ENCODE measurements around the genes GUCY2D, ALOXE3 and HES7.

- RRBS, result no CpG with 5 or more reads among the region's 59 CpGs
Observed at GRCh38 chr17:7851193-7852223, 3.4 kb upstream of the TMEM88 start.

DNA sequence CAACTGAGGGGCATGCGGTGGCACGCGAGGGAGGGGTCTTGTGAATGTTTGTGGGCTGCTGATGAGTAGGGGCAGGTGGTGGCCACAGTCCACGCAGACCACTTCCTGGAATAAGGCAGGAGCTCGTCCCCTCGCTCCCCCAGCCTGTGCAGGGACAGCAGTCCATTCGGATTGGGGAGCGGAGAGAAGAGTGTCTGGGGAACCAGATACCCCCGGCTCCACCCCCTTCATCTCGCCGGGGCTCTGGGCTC is 2.9 kb upstream of the CHD3 start:
- RRBS, result no CpG with 5 or more reads among the region's 11 CpGs

DNA sequence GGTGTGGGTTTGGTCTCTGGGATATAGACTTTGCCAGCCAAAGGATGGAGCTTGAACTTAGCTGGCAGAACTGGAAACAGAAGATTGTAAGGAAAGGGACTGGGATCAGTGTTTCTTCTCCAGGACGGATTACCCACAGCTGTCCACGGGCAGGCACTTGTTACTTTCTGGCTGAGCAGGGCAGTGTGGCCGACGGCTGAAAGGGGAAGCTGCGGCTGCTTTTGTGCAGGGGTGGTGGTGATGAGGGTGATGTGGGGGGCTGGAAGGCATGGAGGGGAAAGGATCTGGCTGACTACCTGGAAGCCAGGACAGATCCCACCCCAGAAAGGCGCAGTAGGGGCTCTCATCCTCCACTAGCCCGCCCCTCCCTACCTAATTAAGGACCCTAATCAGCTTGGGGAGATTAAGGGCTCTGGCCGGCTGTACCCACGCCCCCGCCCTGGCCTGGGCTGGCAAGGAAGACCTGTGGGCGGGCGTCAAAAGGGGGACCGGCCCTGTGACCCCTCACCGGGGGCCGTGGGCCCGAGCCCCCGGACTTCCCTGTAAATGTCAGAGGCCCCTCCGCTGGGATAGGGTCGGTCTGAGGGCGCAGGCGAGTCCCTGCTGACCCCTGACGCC is at the start of gene GUCY2D:
GUCY2D (plus strand) TSS at position 423 of the 618 bp plus-strand sequence.
- RRBS, result 19% methylated on average over 6 of the region's 22 CpGs

DNA sequence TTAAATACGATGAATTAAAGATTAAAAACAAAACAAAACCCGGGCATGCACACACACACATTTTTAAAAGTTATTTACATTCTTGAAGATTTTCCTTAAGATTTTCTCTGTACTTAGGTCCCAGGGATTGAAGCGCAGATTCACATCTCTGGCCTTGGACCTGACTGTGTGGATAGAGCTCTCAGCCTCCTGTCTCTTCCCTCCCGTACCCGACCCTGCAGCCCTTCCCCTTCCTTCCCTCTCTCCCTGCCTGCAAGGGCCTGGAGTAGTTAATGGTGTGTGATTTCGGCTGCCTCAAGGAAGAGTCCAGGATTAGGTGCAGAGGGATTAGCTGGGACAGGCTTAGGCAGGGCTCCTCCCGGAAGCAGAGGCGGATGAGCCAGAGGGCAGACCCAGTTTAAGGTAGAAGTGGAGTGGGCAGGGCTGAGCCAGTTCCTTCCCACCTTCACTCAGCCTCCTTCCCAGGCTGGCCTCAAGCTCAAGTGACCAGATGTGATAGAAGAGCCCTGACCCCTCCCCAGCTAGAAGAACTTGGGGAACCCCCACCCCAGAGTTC is 16.7 kb downstream of the GUCY2D start:
- RRBS, result 46% methylated on average over 2 of the region's 8 CpGs

- RRBS, result 1% methylated on average over 17 of the region's 38 CpGs
Observed at GRCh38 chr17:8079848-8080206, 7.7 kb downstream of the ALOX12B start.

DNA sequence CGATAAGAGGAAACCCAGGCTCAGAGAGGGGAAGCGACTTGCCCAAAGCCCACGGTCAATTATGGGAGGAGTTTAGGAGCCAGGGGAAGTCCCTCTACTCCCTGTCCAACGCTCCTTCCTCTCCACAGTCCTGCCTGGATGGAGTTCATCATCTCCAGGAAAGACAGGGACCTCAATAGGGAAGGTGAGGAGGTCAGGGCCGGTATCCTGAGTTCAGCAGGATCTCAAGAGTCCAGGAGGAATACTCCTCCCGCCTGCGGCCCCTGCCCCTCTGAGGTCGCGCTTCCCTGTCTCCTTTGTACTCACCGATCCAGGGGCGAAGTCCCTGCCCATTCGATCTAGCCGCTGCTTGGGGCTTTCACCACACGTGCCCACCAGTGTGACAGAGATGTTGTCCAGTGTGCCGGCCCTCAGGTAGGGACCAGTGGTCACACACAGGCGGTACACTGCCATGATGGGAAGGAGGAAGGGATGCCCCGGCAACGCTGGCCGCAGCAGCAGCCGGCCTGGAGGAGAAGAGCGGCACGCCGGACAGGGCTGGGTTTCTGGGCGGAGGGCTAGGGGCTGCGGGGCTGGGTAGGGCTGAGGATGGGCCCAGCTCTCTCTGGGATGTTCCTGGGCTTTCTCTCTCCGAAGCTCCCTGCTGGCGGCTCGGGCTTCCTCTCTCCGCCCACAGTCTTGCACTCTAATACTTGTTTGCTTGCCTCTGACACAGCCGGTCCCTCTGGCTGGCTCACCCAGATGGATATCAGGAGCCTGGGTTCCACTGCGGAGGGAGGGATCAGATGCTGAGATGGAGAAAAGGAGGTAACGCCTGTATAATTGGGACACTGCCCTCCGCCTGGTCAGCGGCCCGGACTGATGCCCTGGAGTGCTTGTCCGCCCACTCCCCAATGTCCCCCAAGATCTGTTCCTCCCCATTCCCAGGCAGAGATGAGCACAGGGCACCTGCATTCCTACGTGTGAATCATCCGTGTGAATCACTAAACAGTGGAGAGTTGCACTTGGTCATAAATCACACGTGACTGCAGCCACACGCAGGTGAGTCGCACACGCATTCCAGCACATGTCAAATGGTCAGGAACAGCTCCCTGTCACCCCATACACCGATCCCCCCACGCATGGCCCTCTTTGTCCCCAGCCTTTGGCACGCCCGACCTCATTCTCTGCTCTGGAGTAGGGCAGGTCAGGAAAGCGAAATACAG is at the start of gene ALOXE3:
ALOXE3 (minus strand) TSS at position 977 of the 1,205 bp plus-strand sequence.
- RRBS, result 5% methylated on average over 2 of the region's 47 CpGs

DNA sequence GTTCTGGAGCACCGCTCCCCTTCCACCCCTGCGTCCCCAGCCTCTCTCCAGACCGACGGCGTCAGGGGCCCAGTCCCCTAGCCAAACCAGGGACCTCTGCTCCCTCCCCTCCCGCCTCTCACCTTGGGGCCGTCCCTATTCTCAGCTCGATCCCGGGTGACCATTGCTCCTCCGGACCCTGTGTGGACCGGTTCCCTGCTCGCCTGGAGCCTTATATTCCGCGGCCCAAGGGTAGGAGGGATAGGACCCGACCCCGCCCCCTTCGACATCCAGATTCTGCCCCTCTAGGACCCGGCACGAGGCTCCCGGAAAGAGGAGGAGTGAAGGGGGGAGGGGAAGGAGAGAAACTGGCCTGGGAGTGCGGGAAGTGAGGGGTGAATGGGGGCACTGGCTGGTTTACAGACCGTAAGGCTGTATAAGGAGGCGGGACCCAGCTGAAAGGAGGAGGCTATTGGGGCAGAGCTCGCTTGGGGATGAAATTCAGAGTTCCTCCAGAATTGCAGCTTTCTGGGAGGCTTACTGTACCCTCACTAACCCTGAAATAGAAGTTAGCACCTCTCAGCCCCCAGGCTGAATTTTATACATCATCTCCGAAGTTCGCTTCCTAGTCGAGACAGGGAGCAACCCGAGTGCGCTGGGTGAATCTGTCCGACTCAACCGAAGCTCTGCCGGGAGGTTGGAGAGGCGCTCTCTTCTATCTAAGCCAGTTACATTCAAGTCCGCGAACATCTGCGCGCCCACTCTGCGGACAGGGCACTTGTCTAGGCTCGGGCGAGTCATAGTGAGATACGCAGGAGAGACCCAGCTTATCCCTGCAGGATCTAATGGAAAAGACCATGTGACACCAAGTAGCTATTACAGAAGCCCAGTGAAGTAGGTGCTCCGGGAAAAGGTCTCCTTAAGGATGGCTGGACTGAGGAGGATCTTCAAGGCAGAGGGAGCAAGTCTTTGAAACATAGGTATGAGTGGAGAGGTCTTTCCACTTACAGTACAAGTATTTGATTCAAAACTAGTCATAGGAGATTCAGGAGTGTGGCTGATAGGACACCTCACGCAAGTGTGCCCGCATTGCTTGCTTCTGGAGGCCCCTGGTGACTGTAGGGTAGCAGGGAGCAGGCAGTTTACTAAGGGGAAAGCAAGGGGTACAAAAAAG is at the start of gene HES7:
HES7 (minus strand) TSS at position 186 of the 1,153 bp plus-strand sequence.
- RRBS, result no CpG with 5 or more reads among the region's 44 CpGs

GRCh38 chr17:8125990-8127176 is 2.5 kb upstream of the HES7 start:
- RRBS, result 1% methylated on average over 27 of the region's 78 CpGs

DNA sequence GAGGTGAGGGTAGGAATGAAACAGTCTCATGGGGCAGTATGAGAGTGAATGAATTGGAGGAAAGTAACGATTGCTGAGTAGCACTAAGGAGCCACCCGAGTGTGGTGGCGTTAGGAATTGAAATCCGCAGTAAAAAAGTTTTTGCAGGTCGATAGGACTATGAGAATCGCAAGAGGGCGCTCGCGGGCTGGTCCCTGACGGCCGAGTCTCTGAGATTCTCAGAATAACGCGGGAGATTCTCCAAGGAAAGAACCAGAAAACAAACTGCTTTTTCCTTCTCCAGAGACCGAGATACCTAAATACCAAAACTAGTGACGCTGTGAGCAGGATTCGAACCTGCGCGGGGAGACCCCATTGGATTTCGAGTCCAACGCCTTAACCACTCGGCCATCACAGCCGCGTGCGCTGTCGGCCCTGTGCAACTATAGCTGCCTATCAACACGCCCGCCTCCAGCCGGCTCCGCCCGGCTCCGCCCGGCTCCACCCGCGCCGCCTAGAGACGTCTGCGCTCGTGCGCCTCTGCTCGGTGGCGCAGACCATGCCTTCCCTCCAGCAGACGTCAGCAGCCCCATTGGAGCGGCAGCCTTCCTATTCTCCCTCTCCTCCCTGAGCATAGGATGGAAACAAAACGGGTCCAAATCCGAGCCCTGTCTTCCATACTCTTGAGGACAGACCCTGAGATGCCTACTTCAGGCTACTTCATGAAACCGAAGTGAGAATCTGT is 13.5 kb downstream of the PER1 start:
- RRBS, result no CpG with 5 or more reads among the region's 46 CpGs

GRCh38 chr17:8145036-8145470 is 7.2 kb downstream of the PER1 start:
- RRBS, result no CpG with 5 or more reads among the region's 8 CpGs

DNA sequence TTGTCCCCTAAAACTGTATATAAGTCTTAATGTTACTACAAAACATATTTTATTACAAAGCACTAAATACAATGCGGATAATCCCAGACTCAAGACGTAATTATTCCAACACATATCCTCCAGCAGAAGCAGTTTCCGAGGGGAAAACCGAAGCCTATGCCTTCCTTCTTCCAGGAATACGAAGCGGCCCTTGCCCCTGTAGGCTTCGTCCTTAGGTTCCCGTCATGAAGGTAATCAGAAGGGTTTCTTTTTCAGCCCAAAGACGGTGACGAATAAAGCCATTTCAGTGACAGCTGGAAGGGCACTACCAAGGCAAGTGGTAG is 2.2 kb downstream of the TMEM107 start:
- RRBS, result no CpG with 5 or more reads among the region's 10 CpGs

DNA sequence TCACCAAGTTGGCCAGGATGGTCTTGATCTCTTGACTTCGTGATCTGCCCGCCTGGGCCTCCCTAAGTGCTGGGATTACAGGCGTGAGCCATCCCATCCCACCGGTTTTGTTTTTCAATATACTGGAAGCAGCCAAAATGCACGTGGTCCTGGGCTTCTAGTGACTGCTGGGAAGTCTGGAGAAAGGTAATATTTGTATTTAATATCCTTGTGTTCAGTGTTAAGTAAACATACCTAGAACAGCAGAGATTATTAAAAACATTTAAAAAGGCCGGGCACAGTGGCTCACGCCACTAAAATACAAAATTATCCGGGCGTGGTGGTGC is 9.7 kb upstream of the AURKB start:
- RRBS, result no CpG with 5 or more reads among the region's 9 CpGs

DNA sequence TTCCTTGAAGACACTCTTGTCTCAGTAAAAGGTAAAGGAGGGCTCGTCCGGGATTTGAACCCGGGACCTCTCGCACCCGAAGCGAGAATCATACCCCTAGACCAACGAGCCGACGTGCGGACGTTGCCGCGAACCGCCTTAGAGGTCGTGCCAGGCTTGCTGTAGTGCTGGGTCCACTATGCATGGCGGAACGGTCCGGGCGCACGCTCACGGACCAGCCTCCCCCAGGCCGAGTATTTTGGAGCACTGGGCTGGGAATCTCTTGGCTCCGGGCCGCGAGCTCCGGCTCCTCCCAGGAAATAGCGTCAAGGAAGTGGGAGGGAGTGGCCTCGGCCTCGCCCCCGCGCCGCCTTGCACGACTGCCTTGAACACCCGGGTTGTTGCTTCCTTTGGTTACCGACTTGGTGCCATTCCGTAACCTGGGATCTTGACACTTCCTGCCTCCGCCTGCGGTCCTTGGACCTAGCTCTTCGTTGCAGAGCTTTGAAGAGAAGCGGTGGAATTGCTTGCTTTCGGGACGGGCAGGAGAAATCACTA is 12.5 kb upstream of the AURKB start:
- RRBS, result 2% methylated on average over 13 of the region's 42 CpGs

GRCh38 chr17:8223331-8223735 is 13.0 kb upstream of the AURKB start:
- RRBS, result no CpG with 5 or more reads among the region's 17 CpGs

GRCh38 chr17:8268460-8269129 is 19.5 kb downstream of the PFAS start:
- RRBS, result no CpG with 5 or more reads among the region's 25 CpGs

DNA sequence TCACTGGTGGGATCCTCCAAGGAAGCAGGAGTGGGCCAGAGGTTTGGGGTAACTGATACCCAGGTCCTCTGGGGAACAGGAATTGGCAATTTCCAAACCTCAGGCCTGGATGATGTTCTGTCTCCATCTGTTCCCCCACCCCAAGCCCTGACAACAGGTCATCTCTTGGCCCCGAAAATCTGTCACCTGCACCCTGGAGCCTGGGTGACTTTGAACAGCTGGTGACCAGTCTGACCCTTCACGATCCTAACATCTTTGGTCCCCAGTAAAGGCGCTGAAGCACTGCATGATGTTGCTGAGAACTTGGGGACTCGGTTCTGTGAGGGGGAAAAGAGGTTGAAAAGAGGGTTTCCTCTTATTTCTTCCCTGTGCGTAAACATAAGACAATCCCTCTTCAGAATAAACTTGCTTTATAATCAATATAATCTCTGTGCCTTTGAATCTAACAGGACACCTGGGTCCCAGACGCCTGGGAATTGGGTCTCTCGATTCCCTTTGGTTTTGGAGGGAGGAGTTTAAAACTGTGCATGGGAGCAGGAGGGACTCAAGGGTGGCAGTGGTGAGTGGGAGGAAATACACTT is 1.3 kb downstream of the RANGRF start:
- RRBS, result no CpG with 5 or more reads among the region's 7 CpGs

- RRBS, result no CpG with 5 or more reads among the region's 5 CpGs
Observed at GRCh38 chr17:8359694-8360195, 16.8 kb downstream of the KRBA2 start.

DNA sequence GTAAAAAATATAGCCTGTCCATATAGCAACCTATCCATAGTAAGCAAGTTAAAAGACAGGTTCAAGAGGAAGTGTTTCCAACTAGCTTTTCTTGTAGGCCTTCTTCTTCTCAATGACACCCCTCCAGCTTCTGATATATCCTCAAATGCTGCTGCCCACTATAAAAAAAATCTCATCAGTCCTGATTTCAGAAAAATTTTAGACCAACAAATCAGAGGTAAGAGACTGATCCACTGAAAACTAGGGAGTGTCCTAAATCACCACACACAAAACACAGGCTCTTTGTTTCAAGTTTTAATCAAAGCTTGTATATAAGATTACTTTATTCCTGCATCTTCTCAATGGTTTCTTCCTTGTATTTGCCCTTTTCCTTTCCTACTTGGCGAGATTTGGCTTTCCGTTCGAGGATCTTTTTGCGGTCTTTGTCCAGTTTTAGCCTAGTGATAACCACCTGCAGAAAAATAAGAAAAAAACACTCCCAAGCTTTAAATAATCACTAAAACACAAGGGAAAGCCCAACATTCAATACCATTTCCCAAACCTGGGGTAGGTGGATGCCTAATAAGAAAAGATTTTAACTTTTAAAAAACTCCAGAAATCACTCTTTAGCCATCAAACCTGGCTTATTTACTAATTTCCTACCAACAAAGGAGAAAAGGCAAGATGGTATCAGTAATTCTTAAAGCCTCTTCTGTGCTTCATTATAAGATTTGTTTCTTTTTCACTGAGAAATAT is 905 bp upstream of the KRBA2 start:
- RRBS, result no CpG with 5 or more reads among the region's 4 CpGs

- RRBS, result no CpG with 5 or more reads among the region's 14 CpGs
Observed at GRCh38 chr17:8384142-8384367, 1.1 kb upstream of the RPL26 start.

GRCh38 chr17:8420234-8420434 is 15.6 kb upstream of the NDEL1 start:
- RRBS, result no CpG with 5 or more reads among the region's 1 CpG